Pericardium (tissue), 1 donor: ENCODE measurements around the gene RPS23.

GRCh38 chr5:80076720-80077141, 41.6 kb downstream of the THBS4 start:
- RRBS, result no CpG with 5 or more reads among the region's 5 CpGs

DNA sequence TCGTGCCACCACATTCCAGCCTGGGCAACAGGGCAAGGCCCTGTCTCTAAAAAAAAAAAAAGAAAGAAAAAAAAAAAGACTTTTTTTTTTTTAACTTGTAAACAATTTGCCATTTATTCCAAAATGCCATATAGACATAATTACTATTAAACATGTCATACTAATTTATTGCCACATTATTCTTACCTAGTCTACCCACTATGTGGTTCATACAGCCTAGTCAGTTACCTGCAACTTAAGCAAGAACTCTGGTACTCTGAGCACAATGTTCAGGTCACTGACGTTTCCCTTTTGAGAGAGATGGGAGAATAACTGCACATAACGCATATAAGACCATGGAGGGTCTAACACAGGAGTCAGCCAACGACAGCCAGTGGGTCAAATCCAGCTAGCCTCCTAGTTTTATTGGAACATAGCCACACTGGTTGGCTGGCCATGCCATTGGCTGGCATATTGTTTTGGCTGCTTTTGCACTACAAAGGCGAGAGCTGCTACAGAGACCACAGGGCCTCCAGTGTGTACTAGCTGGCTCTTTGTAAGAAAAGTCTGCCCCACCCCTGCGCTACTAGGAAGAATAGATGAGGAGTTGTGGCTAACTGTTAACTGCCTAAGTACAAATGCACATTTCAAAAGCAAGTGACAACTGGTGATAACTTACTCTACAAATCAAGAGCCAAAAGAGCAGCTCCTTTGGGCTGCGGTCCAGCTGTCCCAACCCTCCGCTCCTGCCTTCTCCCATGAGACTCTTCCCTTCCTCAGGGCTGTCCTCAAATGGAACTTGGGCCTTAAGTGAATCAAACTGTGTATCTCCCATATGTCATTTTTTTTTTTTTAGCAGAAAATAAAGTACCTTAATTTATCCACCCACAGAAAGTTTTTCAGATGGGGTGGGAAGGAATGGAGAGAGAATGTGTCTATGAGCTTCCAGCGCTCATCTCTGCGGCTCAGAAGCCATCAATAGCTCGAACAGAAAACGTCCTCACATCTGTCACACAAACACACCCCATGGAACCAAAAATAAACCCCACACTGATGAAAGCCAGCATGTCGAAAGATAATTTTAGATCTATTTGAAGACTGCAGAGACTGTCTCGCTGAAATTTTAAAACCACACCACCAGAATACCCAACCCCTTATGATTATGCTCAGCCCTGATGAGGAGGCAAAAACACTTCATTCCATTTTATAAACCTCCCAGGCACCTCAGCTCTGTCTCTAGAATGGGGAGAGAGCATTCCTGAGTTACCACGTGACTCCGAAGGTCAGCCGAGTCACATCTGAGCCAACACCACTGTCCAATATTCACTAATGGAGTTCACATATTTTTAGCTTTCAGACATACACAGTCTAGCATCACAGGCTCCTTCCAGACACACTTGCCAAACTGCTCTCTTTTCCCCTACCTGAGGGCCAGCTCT, 63.7 kb downstream of the SERINC5 start:
- RRBS, result no CpG with 5 or more reads among the region's 17 CpGs

GRCh38 chr5:80254498-80254788, 1.4 kb downstream of the SERINC5 start:
- RRBS, result no CpG with 5 or more reads among the region's 5 CpGs

- RRBS, result under 1% methylated on average over 17 of the region's 49 CpGs
These were observed 362 bp downstream of the SERINC5 start for GRCh38 chr5:80255442-80255929.

GRCh38 chr5:80976810-80977410, 16.7 kb downstream of the RASGRF2 start:
- RRBS, result no CpG with 5 or more reads among the region's 5 CpGs

GRCh38 chr5:81006975-81007525, 46.9 kb downstream of the RASGRF2 start:
- RRBS, result no CpG with 5 or more reads among the region's 4 CpGs

DNA sequence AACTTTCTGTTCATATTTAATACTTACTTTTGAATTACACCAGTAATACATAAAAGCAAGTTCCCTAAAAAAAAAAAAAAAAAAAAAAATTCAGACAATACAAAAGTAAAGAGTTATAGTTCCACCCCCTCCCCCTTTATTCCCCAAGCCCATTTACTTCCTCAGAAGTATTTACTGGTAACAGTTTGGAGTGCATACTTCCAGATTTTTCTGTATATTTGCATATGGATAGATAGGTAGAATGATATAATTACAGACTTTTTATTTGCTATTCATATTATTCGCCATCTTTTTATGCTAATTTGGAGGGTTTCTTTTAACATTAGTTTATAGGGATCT, 88.9 kb downstream of the RASGRF2 start:
- RRBS, result no CpG with 5 or more reads among the region's 1 CpG

DNA sequence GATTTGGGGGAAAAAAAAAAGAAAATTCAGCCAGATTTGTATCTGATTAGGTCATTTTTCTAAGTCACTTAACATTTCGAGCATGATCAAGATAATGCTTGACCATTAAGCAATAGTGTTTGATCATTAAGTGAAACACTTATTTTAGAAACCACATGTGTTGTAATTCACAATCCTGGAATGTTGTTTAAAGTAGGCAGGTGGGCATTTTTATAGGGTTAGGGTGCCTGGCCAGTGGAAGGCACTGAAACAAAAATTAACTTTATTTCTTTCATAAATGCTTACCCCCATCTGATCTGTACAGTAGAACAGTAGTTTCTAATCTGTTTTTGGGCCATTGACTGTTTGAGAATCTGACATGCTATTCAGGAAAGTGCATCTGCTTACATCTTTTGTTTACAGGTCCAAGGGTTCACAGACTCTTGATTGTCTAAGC, 9.1 kb downstream of the ZCCHC9 start:
- RRBS, result no CpG with 5 or more reads among the region's 1 CpG

DNA sequence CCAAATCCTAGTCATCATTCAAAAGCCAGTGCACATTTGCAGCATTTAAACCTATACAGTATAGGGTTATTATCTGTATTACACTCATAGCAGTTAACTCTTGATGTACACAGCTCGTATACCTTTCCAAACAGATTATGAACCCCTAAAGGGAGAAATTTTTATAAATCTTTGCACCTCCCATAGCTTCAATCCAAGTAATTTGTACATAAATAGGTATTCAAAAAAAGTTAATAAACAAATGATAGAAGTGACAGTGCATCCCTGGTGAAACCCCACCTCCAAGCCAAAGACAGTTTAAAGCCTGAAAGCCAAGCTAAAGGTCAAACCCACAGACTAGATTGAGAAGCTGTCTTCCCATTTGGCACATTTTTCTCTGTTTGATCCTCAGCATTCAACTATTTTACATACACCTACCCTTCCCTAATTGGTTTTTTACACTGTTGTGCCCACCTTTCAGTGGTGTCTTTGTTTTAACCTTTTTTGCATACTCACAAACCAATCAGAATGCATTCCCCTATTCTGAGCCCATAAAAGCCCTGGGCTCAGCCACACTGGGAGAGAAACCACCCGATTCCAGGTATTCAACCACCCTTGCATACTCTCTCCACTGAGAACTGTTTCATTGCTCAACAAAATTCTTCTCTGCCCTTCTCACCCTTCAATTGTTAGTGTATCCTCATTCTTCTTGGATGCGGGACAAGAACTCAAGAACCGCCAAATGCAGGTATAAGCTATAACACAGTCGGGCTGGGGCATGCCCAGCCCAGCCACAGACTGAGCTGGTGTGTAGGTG, 141.3 kb downstream of the SSBP2 start:
- RRBS, result no CpG with 5 or more reads among the region's 5 CpGs

DNA sequence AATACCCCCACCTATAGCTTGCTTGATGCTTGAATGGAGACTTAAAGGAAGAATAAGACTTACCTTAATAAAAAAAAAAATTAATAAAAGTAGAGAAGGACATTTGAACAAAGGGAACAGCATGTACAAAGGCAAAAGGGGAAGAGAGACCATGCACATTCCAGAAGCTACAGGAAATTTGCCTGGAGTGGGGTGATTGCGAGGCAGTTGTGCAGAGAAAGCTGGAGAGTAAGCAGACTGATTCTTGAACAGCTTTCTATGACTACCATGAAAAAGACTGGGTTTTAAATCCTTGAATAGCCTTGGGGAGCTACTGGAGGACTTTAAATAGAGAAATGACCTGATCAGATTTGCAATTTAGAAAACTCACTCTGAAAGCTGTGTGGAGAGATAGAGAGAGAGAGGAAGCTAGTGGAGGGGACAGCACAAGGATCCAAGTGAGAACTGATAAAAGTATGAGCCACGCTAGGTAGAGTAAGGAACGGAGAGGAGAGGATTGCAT, 12.5 kb upstream of the SSBP2 start:
- RRBS, result no CpG with 5 or more reads among the region's 3 CpGs

GRCh38 chr5:82277852-82278862, at the start of gene RPS23:
Gene RPS23, minus strand, starts transcription at chr5:82278354.
- RRBS, result 2% methylated on average over 18 of the region's 68 CpGs

- RRBS, result no CpG with 5 or more reads among the region's 14 CpGs
These were observed 69.2 kb upstream of the RPS23 start for GRCh38 chr5:82347119-82348037.

GRCh38 chr5:85973198-85973549, 644.6 kb upstream of the COX7C start:
- RRBS, result no CpG with 5 or more reads among the region's 4 CpGs

DNA sequence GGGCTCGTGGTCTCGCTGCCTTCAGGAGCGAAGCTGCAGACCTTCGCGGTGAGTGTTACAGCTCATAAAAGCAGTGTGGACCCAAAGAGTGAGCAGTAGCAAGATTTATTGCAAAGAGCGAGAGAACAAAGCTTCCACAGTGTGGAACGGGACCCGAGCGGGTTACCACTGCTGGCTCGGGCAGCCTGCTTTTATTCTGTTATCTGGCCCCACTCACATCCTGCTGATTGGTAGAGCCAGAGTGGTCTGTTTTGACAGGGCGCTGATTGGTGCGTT, 49.0 kb upstream of the COX7C start:
- RRBS, result no CpG with 5 or more reads among the region's 12 CpGs

GRCh38 chr5:87390678-87391445, 21.9 kb downstream of the CCNH start:
- RRBS, result no CpG with 5 or more reads among the region's 5 CpGs

DNA sequence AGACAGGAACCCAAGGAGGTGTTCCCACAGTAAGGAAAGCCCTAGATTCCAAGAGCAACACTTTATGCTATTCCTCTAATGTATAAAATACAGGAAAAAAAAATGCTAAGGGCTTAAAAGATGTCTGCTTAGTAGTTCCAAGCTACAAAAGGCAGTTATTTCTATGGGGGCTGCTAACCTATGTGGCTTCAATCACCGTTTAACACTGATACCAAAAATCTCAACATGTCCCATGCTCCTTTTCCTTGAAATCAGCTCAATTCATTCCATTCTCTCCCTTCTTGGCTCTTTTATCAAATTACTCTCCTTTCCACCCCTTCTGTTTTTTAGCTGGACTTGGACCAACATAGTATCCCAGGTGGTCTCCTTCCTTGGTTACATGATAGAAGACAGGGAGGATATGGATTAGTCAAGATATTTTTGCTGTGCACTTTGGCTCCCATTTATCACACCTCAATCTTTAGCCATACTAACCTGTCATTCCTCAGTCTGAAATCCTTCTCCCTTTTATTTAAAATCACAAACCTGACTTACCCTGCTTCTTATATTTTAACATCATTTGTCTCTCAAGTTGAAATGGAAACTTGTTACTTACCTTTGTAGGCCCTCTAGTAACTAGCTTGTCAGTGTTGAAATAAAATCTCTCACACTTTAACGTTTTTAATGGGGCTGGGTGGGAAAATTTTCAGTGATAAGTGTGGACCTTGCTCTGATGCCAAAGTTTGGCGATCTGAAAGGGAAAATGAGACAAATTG, 20.4 kb downstream of the CCNH start:
- RRBS, result no CpG with 5 or more reads among the region's 3 CpGs

- RRBS, result no CpG with 5 or more reads among the region's 4 CpGs
These were observed 4.2 kb downstream of the CCNH start for GRCh38 chr5:87408320-87409093.

- RRBS, result no CpG with 5 or more reads among the region's 7 CpGs
These were observed 39.0 kb downstream of the TMEM161B start for GRCh38 chr5:88229419-88230184.

DNA sequence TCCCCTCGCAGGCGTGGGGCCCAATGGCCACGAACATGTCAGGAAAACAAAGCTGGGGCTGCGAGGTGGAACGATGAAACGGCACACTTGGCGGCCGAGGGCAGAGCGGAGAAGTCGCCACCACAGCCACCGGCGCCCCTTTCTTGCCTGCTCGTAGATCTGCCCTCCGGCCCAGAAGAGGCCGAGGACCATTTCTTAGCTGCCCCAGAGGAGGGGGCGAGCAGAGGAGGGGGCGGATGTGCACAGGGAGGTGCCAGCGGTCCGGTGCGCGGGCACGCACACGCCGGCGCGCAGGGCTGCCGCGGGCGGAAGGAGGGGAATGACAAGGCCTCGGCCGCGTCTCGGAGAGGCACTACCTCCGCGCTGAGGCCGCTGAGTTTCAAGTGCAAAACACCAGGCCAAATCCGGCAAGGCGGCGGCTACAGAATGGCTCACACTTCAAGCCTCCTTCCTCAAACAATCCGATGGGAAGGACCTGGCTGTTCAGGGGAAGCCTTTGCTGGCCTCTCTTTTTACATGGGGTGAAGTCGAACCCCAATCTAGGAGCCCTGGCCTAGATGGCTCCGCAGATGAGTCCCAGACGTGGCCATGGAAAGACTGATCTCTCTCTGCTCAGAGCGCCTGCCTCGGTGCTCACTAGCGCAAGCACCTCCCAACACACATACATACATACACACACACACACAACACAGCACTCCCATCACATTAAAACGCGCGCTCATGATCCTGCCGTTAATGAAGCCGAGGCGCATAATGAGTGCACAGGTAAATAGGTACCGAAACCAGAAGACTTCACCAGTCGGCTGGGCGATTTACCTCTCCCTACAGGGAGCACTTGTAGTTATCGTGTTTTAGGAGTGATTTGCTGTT, 208.1 kb downstream of the MEF2C start:
- RRBS, result 3% methylated on average over 7 of the region's 56 CpGs